A375 (cell line): ENCODE measurements around the gene CFAP73.

GRCh38 chr12:113149290-113150215, at the start of gene CFAP73:
CFAP73 (plus strand) TSS chr12:113149724.
- RAMPAGE, long total RNA, result no peak

DNA sequence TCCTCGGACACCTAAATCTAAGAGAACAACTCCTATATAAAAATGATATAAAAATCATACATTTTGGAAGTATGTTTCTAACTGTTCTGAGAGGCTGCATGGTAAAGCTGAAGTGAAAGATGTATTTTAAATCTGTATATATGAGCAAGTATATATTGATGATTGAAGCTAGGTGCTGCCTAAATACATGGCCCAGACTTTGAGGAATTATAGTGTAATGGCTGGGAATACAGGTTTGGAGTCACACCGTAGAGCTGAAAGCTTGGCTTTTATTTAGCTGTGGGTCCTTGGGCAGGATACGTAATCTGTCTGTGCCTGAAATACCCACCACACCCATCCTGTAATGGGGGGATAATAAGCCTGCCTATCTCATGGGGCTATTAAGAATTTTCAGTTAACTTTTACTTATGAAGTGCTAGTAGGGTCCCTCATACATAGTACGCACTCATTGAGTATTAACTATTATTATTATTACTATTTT, 2.7 kb downstream of the TPCN1 start:
- RAMPAGE, long total RNA, result no peak

- RAMPAGE, long total RNA, result no peak
Measured at GRCh38 chr12:113242480-113243068, 21.3 kb downstream of the TPCN1 start.

GRCh38 chr12:113271707-113272908, 50.8 kb downstream of the TPCN1 start:
- RAMPAGE, long total RNA, result no peak

DNA sequence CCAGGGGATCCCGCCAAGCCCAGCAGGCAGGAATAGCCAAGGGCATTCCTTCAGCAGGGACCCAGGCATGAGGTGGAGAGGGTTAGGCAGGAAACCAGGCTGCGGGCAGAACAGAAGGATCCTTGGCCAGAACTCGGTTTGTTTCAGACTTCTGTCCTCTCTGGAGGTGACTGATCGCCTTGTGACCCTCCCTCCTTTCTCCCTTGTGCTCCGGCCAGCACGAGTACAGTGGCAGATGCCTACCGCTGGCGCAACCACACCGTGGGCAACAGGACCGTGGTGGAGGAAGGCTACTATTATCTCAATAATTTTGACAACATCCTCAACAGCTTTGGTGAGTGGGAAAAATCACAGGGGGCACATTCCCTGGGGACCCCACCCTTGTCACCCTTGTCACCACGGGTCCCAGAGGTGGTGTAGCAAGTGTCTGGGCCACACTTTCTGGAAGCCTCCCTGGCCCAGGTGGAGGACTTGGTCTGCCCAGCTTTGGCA, 45.0 kb downstream of the SLC8B1 start:
- RAMPAGE, long total RNA, result no peak

GRCh38 chr12:113348879-113349634, 9.3 kb upstream of the PLBD2 start:
- RAMPAGE, long total RNA, result no peak

DNA sequence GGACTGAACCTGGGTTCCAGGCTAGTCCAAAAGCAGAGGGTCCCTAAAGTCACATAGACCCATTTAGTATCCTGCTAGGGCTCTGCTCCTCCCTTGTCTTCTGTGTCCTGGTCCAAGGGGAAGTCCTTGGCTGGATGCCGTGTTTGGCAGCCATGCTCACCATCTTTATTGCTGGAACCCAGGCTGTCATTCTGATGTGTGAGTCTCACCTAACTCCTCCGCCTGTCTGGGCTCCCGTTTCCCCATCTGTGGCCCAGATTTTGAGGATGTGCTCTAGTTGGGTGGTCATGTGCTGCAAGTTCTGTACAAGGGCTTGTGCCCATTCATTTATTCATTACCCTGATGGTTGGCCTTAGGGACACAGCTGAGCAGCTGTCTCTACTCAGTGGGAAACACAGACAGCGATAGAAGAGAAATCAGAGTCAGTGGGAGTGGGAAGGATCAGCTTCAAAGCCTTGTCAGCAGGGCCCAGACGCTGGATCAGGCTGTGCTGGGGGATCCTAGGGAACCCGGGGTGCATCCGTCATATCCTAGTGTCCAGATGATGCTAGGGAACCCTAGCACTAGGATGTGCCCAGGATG, 1.1 kb downstream of the PLBD2 start:
- RAMPAGE, long total RNA, result no peak

DNA sequence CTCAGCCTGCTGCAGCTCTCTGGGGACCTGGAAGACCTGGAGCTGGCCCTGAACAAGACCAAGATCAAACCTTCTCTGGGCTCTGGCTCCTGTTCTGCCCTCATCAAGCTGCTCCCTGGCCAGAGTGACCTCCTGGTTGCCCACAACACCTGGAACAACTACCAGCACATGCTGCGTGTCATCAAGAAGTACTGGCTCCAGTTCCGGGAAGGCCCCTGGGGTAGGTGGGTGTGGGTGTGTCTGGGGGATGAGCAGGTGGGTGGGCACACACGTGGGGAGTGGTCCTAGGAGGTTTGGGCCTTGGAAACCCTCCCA, 16.4 kb downstream of the PLBD2 start:
- RAMPAGE, long total RNA, result no peak

DNA sequence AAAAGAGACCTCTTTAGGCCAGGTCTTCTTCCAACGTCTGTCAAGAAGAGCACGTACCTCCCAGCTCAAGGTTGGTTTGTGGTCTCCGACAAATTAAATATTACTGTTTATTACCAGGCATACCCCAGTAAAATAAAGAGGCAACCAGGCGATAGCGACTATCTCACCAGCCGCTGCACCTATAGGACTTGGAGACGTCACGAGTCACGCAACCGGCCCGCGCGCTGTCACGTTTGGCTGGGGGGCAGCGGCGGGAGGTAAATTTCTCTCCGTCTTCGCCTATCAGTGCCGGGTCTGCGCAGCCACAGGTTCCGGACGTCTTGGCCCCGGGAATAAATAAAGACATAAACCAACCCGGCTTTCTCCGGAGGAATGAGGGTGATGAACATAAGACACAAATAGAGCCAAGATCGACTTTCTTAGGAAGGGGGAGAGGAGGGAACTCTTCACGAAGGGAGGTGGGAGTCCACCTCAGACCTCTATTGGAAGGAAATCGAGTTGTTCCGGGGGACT, 2.0 kb upstream of the TBX5 start:
- RAMPAGE, long total RNA, result no peak

- RAMPAGE, long total RNA, result no peak
Measured at GRCh38 chr12:114480254-114480713, 74.3 kb upstream of the TBX5 start.

- RAMPAGE, long total RNA, result no peak
Measured at GRCh38 chr12:114668126-114668637, 15.8 kb downstream of the TBX3 start.

- RAMPAGE, long total RNA, result no peak
Measured at GRCh38 chr12:114676034-114676565, 7.9 kb downstream of the TBX3 start.

- RAMPAGE, long total RNA, result no peak
Measured at GRCh38 chr12:114680323-114681248, 3.4 kb downstream of the TBX3 start.

GRCh38 chr12:114812848-114813137, 128.8 kb upstream of the TBX3 start:
- RAMPAGE, long total RNA, result no peak

- RAMPAGE, long total RNA, result no peak
Measured at GRCh38 chr12:115570616-115570952, 706.9 kb downstream of the MED13L start.

- RAMPAGE, long total RNA, result no peak
Measured at GRCh38 chr12:115598830-115600074, 678.2 kb downstream of the MED13L start.

DNA sequence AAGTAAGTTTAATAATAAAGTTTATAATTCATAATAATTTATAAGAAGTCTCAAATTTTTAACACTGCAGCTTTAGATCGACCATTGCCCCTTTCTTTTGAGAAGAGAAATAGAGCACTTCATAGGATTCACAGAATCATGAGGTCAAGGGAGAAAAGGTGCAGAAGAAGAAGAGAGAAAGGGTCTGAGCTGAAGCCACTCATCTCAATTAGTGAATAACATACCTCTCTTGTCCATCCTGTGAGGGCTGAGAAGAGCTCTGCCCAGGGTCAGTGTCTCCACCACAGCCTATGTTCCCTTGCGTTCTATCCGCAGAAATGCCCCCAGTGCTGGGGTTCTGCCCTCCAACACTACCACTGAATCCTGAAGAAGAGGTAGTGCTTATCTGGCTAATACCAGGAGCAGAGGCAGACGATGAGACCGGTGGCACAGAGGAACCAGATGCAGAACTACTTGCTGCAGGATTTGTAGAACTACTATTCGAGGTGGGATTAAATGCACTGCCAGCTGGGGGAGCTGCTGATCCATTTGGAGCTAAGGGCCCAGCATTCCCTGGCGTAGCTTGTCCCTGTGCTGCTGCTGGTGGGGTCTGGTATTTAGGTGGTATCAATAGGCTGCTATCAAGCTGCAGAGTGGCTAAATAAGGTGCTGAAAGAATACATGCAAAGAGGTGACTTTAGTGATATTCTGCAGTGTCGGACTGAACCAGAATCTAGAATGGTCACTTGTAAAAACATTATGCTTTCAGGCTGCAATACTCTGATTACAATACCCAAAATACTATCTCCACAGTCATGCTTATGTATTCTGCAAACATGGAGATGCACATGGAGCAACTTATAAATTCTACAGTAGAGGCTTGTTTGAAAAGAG, 294.4 kb downstream of the MED13L start:
- RAMPAGE, long total RNA, result no peak

GRCh38 chr12:115996789-115997384, 280.6 kb downstream of the MED13L start:
- RAMPAGE, long total RNA, result no peak

GRCh38 chr12:116008223-116009378, 268.9 kb downstream of the MED13L start:
- RAMPAGE, long total RNA, result no peak

GRCh38 chr12:116018851-116020159, 258.2 kb downstream of the MED13L start:
- RAMPAGE, long total RNA, result no peak